Left lobe of liver (tissue), 1 donor: ENCODE results near the gene MED12L.

GRCh38 chr3:150740703-150741358 lies 22.1 kb downstream of the SIAH2 start:
- PRO-cap = bidirectional peak, plus-strand start at chr3:150740886, minus-strand start at chr3:150740830; bidirectional peak, plus-strand start at chr3:150740936, minus-strand start at chr3:150740920

DNA sequence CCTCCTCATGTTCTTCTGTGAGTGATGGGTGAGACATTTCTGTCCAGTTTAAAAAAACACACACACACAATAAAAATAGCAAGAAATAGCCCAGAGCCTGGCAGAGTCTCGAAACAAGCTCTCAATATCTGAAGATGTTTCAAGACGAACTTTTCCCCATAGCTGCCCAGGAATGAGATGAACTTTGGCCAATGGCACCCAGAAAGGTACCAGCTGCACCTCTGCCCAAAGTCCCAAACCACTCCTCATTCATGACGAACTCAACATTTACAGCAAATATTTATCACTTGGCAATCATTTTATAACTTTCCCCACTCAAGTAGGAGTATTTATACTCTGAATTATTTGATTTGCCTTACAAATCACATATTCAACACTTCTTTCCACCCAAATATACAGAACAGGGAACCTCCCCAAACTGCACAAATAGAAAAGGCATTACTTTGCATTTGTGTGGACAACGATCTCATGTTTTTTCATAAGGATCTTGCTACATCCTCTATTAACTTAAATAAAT lies 18.3 kb downstream of the SIAH2 start:
- PRO-cap = bidirectional peak, plus-strand start at position 438 of the sequence, minus-strand start at position 130 of the sequence

- PRO-cap = no peak
Measured at GRCh38 chr3:150797922-150798965, 35.3 kb upstream of the SIAH2 start.

GRCh38 chr3:150972905-150973178 lies 315 bp upstream of the CLRN1 start:
- PRO-cap = no peak

- PRO-cap = no peak
Measured at GRCh38 chr3:151085395-151085857, at the start of gene MED12L. TSS of gene MED12L (plus strand) at chr3:151085664.

- PRO-cap = no peak
Measured at GRCh38 chr3:151086500-151087638, 1.4 kb downstream of the MED12L start.

GRCh38 chr3:151101579-151101970 lies 16.1 kb downstream of the MED12L start:
- PRO-cap = no peak

- PRO-cap = no peak
Measured at GRCh38 chr3:151248743-151249550, 29.4 kb downstream of the P2RY14 start.

- PRO-cap = no peak
Measured at GRCh38 chr3:151265074-151265273, 13.4 kb downstream of the P2RY14 start.

- PRO-cap = no peak
Measured at GRCh38 chr3:151832452-151832767, 18.5 kb downstream of the AADAC start.

DNA sequence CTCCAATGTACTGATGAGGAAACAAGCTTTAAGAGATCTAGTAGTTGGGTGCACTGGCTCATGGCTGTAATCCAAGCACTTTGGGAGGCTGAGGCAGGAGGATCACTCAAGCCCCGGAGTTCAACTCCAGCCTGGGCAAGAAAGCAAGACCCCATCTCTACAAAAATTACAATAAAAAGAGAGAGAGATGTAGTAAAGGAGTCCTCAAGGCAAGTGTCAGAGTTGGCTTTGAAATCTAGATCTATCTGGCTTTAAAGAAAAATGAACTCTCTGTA lies 16.3 kb downstream of the SUCNR1 start:
- PRO-cap = no peak

GRCh38 chr3:152258370-152259033 lies 10.2 kb upstream of the MBNL1 start:
- PRO-cap = no peak

- PRO-cap = bidirectional peak, plus-strand start at chr3:152269675, minus-strand start at chr3:152269511
Measured at GRCh38 chr3:152269416-152269771, 665 bp downstream of the MBNL1 start.

- PRO-cap = no peak
Measured at GRCh38 chr3:152328354-152329672, 60.1 kb downstream of the MBNL1 start.

DNA sequence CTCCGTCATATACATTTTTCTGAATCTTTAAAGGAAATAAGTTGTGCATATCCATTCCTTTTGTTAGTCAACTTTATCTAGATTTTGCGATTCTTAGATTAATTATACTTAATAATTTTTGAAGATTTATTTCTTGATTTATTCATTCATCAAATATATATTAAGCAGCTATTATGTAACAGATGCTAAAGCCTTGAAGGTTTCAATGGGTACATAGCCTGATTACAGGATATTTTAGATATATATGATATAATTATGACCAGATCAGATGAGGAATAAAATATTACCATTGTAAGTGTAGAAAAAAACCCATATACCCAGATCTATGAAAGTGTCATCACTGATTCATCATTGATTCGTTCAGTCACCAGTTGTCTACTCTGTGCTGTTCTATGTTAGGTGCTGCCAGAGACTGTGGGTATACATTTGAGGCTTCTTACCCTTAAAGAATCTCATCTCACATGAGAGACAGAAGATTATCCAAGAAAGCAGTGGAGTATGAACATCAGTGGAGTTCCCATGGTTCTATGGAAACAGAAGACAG lies 92.1 kb downstream of the MBNL1 start:
- PRO-cap = no peak

GRCh38 chr3:152405740-152406204 lies 137.0 kb downstream of the MBNL1 start:
- PRO-cap = no peak

DNA sequence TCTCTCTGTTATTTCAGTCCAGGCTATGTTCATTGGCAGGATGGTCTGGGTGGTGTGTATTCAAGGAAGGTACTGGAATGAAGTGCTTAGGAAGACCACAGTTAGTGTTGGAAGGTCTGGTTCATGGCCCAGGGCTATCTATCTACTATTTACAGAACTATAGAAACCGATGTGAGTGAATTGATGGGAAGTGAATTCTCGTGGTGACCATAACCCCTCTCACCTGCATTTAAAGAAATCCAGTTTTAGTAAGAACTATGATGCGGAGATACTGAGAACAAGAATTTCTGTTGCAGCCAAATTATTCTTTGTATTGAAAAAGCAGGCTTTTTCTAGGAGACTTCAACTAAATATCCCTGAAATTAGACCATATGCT lies 143.9 kb downstream of the MBNL1 start:
- PRO-cap = unidirectional peak, plus-strand start at position 167 of the sequence

DNA sequence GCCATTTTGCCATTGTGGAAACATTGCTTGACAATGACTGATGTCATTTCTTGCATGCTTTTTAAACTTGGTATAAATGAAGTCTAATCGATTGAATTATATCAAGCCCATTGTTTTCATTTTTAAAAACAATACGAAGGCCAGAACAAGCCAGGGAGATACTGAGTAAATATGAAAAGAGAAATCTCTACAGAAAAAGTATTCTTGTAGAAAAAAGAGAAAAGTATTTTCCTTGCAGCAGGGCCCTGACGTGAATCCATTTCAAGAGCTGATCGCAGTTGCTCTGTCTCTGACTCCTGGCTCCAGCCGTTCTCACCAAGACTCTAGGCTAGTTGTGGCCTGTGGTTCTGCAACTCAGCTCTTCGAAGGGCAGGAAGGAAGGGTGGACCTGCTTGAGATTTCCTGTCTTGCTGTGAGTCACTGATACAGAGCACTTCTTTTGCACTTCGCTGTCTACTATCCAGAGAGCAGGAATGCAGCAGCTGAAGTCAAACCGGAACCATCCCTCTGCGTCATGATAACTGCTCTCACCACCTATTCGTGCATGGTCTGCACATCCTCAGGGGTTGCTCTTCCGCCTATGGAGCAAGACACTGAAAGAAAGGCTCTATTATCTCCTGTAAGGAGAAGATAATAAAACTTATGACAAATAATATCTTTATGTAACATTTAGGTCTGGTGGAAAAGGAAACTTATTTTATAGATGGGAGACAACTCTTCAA lies 59.7 kb downstream of the RAP2B start:
- PRO-cap = unidirectional peak, minus-strand start at position 314 of the sequence

DNA sequence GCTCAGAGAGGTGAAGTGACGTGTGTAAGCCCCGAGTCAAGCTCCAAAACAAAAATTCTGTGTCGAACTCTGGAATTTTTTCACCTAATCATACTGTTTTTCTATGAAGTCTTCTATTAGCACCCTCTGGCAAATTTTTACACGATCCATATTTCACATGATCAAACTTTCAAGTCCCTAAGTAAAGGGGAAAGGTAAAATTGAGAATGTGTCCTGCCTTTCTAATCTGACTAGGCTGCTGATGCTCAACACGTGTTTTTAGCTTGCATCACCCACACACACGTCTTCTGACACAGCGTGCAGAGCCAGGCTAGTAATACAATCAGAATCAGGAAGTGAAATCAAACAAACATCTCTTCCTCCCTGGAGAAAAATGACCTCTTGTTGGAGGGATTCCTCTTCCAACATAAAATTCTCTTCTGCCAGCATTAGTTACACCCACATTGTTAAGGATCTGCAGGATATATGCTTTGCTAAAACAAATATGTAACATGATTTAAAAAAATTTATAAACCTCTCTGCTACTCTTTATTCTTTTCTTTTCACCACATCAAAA lies 122.3 kb downstream of the RAP2B start:
- PRO-cap = no peak

- PRO-cap = no peak
Measured at GRCh38 chr3:153624725-153625001, 462.6 kb downstream of the RAP2B start.